Frontal cortex (tissue), 2 donors: ENCODE measurements around a stretch of chr17.

GRCh38 chr17:80856414-80856995, 135.1 kb upstream of the CHMP6 start:
- RAMPAGE, long total RNA, result no peak

- RAMPAGE, long total RNA, result no peak
Measured at GRCh38 chr17:80859096-80859706, 132.4 kb upstream of the CHMP6 start.

- RAMPAGE, long total RNA, result no peak
Measured at GRCh38 chr17:80876846-80877629, 114.6 kb upstream of the CHMP6 start.

DNA sequence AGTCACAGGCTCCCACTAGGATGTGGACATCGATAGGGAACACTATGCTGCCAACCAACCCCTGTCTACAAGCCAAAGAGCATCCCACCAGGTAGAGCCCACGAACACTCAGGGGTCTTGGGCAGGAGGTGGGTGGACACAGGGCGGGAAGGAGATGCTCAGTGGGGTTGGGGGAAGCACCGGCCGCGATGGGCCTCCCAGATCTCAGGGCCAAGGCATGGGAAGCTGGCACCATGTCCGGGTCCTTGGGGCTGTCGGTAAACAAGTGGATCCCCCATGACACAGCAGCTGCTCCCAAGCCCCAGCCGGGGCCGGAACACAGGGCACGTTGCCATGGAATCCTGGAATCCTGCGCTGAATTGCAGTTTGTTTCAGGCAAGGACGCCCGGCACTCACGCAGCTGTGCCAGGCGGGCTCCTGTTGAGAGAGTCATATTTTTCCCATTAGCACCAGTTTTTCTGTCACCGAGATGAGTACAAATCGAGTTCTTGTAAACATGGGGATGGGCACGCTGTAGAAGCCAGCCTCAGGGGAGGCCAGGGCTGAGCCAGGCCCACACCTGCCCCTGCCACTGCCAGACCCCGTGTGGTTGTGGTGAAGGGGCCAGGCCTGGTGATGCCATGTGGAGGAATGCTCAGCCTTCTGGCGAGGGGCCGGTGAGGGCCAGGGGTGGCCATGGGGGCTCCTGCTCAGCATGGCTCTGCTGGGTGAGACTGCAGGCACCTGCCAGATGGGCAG, 22.9 kb upstream of the CHMP6 start:
- RAMPAGE, long total RNA, result no peak

DNA sequence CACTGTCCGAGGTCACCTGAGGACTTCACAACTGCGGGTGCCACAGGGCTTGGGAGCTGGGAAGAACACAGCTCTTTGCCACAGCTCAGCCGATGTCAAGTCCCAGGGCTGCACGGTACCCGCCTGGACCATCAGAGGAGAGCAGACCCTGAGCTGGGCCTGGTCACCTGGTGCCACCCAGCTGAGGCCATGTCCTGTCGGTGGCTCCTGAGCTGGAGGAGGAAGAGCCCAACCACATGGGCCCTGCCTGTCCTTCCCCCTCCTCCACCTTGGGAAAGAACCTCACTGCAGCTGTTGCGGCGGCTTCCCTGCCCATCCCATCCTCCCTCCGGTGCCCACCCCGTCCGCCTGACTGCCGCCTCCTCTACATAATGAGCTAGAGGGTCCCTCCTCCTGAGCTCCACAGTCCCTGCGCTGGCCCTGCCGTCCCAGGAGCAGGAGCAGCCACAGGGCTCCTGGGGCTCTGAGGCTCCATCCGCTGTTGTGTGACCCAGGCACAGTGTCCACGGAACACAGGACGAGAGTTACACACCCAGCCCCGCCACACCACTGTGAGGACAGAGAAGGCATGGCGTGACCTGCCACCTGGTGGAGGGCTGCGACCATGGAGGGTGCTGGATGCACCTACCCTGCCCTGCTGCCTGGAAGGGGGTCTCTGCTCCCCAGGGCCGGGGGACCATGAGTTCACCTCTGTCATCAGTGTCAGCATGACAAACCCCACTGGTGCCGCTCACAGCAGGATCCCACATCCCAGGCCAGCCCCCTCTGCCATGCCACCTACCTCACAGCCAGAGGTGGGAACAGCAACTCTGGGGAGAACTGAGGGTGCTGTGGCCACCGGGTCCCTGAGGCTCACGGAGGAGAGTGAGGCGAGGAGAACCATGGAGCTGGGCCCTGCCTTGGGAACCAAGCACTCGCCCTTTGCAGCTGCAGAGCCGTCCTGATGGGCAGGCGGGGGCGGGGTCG, 21.4 kb upstream of the CHMP6 start:
- RAMPAGE, long total RNA, result no peak

GRCh38 chr17:81003946-81004905, 12.6 kb downstream of the CHMP6 start:
- RAMPAGE, long total RNA, result no peak

- RAMPAGE, long total RNA, result no peak
Measured at GRCh38 chr17:81019238-81019646, 15.7 kb upstream of the BAIAP2 start.

GRCh38 chr17:81023457-81023825, 11.5 kb upstream of the BAIAP2 start:
- RAMPAGE, long total RNA, result no peak

GRCh38 chr17:81116760-81117187, 48.5 kb upstream of the PVALEF start:
- RAMPAGE, long total RNA, result no peak

GRCh38 chr17:81133189-81133729, 32.0 kb upstream of the PVALEF start:
- RAMPAGE, long total RNA, result no peak

DNA sequence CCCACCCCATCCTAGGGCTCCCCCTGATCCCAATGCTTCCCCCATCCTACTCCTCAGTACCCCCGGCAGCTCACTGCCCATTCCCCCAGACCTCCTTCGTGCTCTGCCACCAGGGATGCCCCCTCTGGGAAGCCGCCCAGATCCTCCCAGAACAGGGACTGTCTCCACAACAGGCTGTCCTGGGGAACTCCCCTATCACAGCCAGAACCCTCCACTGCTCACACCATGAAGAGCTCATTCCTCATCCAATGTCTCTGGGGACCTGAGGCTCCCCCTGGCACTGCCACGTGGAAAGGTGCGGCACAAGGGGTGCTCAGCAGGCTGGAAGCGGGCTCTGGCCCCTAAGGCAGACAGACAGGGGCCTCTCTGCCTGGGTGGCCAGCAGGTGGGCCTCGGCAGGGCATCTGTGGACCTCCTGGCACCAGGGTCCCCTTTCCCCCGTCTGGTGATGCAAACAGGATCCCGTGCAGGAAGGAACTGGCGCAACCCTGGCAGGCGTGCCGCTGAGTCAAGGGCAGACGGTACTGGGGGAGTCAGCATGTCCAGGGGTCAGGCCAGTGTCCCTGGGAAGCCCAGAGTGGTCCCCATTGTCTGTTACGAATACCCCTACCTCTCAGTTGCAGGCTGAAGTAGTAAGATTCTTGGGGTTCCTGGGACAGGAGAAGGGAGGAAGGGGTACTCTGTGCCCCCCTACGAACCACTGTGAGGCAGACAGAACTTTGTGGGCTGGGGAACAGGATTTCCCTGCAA, 14.7 kb upstream of the PVALEF start:
- RAMPAGE, long total RNA, result no peak

DNA sequence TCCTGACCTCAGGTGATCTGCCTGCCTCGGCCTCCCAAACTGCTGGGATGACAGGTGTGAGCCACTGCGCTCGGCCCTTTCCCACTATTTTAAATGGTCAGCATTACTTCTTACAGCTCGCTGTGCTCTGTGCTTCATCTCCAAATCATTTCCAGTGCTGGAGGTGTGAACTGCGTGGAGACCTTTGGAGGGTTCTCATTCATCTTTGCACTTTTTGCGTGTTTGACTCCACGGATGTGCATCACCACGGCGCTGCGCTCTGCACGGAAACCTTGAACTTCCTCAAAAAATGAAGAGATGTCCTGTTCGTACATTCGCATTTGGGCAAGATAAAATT, 10.5 kb upstream of the PVALEF start:
- RAMPAGE, long total RNA, result no peak

DNA sequence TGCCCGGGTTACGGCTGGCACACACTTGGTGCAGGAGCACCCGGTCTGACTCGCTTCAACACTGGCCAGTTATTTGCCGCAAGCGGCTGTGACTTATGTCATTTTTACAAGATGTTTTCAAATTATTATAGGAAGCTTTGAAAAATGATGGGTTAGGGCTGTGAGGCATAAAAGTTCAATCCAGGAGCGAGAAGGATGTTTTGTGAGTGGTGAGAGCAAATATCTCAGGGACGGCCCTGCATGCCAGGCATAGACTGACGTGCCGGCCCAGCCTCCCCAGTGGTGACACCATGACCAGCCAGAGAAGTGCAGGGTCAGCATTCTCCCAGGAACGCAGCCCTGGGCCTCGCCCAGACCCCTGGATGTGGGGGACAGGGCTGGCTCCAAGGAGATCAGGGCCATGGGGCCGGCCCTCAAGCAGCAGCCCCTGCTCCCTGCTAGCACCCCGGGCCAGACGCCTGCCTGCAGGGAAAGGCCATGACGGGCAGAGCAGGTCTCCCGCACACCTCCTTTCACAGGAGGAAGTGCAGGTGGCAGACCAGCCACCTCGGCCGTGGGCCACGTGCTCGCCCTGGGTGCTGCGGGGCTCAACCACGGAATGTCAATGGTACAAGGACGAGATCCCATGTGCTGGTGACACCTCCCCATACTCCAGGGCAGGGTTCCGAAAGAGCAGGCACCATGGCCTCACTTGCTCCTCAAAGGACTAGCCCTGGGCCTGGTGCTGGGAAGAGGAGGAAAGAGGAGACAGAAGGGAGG, 9.5 kb downstream of the NDUFAF8 start:
- RAMPAGE, long total RNA, result no peak

DNA sequence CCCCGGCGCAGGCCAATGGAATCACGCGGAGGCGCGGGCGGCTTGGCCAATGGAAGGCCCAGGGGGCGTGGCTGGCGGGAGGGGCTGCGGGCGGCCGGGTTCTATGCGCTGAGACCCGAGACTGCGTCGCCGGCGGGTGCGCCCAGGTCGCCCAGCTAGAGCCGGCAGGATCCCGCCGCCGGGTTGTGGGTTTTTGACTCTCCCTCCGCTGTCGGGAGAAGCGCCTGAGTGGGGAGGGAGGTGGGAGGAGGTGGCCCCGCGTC, 49.0 kb upstream of the BAHCC1 start:
- RAMPAGE, long total RNA, result no peak

DNA sequence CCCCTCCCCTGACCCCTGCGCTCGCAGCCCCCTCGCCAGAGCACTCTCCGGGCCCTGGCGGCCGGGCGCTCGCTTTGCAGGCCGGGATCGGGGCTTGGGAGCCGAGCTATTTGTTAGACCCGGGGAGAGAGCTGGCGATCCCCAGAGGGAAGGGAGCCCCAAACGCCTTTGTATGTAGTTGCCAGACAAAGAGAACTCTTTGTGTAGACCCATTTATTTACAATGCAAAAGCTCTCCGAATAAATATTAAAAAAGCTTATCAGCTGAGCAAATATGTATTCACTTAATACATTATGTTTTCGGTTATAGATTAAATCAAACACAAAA, 2.4 kb downstream of the BAHCC1 start:
- RAMPAGE, long total RNA, result no peak

GRCh38 chr17:81412581-81413233, 17.4 kb downstream of the BAHCC1 start:
- RAMPAGE, long total RNA, result no peak

GRCh38 chr17:81451483-81452078, 56.3 kb downstream of the BAHCC1 start:
- RAMPAGE, long total RNA, result no peak

GRCh38 chr17:81471482-81472572, 40.8 kb downstream of the ACTG1 start:
- RAMPAGE, long total RNA, result no peak

GRCh38 chr17:81508549-81508969, 4.0 kb downstream of the ACTG1 start:
- RAMPAGE, long total RNA, result no peak

DNA sequence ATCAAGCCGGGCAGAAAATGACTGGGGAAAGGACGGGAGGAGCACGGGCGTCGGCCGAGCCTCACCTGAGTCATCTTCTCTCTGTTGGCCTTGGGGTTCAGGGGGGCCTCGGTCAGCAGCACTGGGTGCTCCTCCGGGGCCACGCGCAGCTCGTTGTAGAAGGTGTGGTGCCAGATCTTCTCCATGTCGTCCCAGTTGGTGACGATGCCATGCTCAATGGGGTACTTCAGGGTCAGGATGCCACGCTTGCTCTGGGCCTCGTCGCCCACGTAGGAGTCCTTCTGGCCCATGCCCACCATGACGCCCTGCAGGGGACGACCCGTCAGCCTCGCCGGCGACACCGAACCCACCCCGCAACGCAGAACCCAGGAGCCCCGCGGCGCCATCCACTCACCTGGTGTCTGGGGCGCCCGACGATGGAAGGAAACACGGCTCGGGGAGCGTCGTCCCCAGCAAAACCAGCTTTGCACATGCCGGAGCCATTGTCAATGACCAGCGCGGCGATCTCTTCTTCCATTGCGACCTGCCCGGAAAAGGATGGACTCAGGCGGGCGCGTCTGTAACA, 679 bp downstream of the ACTG1 start:
- RAMPAGE, long total RNA, result no peak